Sciatic nerve (tissue), 1 donor: ENCODE measurements around the genes SNF8, GNGT2 and PHOSPHO1.

DNA sequence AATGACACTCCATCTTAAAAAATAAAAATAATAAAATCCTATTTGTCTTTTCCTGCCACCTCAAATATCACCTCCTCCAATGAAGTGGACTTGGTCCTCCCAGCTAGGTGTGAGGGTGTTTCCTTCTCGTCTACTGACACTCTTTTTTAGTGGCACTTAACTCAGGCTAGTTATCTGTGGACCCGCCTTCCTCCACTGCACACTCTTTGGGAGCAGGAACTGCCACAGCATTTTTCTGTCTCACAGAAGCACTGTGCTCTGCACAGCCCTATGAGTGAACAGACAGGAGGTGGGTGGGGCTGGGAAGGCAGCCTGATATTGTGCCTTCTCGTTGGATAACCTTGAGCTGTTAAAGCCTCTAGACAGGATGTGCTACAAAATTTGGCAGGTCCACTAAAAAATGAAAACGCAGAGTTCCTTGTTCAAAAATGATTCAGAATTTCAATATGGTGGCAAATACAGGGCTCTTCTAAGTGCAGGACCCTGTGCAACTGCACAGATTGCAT lies 31.9 kb upstream of the HOXB13 start:
- PRO-cap = no peak

GRCh38 chr17:48791688-48792048 lies 25.4 kb downstream of the TTLL6 start:
- PRO-cap = no peak

- PRO-cap = no peak
Measured at GRCh38 chr17:48837881-48838341, 7.1 kb downstream of the CALCOCO2 start.

GRCh38 chr17:48944289-48945568 lies at the start of gene SNF8:
Gene SNF8, minus strand, starts transcription at chr17:48944842.
- PRO-cap = bidirectional peak, plus-strand start at chr17:48944579, minus-strand start at chr17:48944472; bidirectional peak, plus-strand start at chr17:48944894, minus-strand start at chr17:48944808

DNA sequence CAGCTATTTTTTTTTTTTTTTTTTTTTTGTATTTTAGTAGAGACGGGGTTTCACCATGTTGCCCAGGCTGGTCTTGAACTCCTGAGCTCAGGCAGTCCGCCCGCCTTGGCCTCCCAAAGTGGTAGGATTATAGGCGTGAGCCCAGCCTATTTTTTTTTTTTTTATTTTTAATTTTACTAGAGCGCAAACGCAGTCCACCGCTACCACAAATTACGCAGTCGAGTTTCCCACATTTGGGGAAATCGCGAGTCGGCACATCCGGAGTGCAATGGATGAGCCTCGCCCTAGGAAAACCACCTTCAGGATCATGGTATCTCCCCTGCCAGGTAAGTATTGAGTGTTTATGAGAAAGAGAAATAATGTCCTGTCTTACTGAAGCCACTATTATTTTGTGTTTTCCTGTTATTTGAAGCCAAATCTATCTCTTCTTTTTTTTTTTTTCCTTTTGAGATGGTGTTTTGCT lies 4.6 kb upstream of the SNF8 start:
- PRO-cap = unidirectional peak, minus-strand start at position 336 of the sequence

GRCh38 chr17:48994782-48995933 lies 2.0 kb upstream of the IGF2BP1 start:
- PRO-cap = no peak

- PRO-cap = no peak
Measured at GRCh38 chr17:48999147-48999701, 2.0 kb downstream of the IGF2BP1 start.

DNA sequence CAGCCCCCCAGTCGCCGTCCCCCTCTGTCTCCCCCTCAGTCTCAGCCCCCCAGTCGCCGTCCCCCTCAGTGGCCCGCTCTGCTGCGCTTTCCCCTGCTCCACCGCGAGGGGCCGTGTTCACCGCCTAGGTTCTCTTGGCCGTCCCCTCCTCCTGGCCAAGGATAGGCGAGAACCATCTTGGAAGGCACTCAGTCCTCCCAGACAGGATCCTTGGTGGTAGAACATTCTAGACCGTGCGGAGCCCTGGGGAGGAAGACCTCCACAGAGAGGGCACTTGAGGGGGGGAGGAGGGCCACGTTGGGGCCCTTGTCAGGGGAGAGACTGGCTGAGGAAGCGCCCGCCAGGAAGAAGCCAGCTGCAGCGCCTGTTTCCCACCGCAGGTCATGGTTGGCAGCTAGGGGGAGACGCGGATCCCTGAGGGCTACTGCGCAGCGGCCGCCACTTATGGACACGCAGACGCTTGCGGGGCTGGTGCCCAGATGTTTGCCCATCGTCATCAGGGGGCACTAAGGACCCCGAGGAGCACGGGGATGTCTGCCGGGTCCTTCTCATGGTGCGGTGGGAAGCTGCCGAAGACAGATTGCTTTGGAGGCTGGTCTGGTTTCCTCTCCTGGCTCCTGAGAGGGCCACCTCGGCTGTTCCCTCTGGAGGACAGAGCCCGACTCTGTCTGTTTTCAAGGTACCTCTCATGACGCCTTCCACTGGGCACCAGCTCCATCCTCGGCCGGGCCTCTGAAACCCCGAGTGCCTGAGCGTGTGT lies 17.3 kb downstream of the IGF2BP1 start:
- PRO-cap = no peak

GRCh38 chr17:49192996-49193217 lies 17.5 kb downstream of the GNGT2 start:
- PRO-cap = bidirectional peak, plus-strand start at chr17:49193079, minus-strand start at chr17:49192465

DNA sequence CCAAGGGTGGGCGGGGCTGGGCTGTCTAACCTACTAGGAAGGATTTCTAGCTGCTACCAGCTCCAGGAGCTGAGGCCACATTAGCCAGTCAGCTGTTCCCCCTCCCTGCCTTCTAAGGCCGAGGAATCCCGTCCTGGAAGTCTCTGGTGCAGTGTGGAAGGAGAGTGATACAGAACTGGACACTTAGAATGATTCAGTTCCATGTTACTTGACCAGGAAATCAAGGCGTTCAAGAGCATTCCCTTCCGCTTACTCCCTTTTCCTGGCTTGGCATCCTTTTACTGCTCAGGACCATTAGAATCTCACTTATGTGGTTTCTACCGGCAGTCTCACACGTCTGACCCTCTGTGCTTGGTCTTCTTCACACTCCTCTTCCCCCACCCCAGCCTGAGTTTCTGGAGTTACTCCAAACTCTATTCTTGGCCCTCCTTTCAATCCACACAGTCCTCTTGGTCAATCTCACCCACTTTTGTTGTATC lies 8.7 kb downstream of the GNGT2 start:
- PRO-cap = no peak

GRCh38 chr17:49208851-49209880 lies 1.2 kb downstream of the GNGT2 start:
- PRO-cap = unidirectional peak, plus-strand start at chr17:49209804

DNA sequence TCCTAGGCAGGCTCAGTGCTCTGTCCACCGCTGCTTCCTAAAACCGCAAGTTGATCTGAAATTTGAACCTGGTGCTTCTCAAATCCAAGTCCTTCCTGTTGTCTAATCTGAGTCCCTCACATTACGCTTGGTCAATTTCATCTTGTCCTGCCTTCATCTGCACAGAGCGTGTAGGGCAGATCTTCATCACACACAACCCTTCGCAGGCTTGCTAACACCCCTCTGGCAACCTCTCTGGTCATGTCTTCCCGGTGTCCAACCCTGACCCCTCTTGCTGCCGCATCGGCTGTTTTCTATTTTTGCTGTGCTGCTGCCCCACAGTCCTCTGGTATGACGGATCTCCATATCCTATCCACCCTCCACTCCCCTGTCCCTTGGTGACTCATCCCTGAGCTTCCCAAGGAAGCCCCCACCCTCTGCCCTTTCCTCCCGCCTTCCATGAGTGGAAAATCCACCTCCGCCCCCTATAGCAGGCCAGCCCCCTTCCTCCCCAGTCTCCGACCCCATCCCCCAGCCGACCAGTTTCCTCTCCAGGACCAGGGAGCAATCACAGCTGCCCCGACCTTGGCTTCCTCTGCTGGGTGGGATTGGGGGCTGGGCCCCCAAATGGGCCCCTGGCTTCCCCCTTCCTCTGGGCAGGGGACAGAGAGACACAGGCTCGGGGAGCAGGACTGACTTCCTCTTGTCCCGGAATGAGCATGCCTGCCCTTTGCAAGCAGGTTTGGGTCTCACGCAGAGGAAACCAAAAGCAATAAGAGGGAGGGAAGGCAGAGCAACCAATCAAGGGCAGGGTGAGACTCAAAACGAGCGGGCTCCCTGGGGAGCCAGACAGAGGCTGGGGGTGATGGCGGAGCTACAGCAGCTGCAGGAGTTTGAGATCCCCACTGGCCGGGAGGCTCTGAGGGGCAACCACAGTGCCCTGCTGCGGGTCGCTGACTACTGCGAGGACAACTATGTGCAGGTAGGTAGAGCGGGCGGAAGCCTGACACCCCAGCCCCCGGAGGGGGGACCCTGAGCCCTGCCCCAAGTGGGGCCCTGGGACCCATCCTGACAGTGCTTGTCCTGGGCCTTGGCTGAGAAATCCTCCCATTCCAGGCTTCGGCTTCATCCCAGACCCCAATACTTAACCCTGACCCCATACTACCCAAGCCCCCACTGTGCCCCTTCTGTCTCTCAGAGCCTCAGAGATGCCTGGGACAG lies at the start of gene GNGT2:
Gene GNGT2 (minus strand): TSS at position 694 of the 1,200 bp plus-strand sequence.
- PRO-cap = bidirectional peak, plus-strand start at position 521 of the sequence, minus-strand start at position 332 of the sequence; bidirectional peak, plus-strand start at position 831 of the sequence, minus-strand start at position 694 of the sequence

GRCh38 chr17:49222177-49223064 lies 8.2 kb downstream of the PHOSPHO1 start:
- PRO-cap = no peak

DNA sequence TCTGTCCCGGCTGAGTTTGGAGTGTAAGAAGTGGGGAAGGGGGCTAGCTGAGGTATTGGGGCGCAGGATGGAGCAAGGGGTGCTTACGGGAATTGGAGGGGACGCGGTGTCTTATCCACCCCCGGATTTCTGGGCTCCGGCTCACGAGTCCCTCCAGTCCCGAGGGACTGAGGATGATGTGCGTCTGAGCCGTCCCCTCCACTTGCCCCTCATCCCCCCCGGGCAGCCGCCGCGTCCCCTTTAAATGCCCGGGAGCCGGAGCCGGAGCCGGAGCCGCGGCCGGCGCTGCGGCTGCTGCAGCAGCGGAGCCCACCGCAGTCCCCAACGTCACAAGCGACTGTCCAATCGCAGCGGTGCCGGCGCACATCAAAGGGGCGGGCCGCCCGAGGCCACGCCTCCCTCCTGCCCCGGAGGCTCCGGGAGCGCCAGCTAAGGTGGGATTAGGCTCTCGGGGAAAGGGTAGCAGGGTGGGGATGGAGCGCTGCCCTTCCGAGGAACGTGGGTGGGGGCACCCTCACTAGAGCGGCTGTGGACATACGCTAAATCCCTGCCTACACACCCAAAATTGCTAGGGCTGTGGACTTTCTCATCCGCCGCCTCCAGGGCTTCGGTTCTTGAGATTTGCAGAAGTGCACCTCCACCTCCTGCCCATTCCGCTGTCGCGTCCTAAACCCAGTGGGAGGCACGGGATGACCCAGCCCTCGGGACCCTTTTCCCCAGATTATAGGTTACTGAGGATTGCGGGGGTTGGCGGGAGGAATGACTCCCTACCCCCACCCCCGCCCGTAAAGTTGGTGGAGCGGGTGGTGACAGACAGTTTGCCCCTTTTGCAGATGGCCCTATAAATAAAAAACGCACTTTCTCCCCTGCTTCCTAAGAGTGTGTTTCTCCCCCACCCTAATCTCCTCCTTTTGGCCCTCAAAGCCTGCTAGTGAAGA lies at the start of gene PHOSPHO1:
Gene PHOSPHO1 (minus strand): TSS at position 298 of the 938 bp plus-strand sequence.
- PRO-cap = bidirectional peak, plus-strand start at position 396 of the sequence, minus-strand start at position 296 of the sequence

DNA sequence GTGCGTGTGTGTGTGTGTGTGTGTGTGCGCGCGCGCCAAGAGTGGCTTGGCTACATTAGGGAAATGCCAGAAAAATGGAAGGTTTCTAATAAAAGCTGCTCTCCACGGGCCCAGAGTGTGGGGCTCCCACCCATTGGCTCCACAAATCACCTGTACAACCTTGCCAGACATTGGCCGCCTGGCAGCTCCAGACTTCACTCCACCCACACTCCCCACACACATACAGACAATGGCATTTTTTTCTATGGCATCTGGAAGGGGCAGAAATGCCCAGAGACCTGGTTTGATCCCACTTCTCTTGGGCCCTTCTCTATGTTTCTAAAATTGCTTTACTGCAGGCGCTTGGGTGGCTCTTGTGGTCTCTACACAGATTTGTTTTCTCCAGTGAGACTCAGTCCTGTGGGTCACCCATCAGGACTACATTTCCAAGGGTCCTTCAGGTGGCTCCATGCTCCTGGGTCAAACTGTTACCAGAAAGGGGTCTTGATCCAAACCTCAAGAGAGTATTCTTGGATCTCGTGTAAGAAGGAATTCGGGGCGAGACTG lies 30.5 kb upstream of the PHOSPHO1 start:
- PRO-cap = unidirectional peak, minus-strand start at position 64 of the sequence

GRCh38 chr17:49294501-49294931 lies 63.9 kb upstream of the PHOSPHO1 start:
- PRO-cap = no peak

GRCh38 chr17:49366635-49367034 lies 4.6 kb upstream of the ZNF652 start:
- PRO-cap = no peak

GRCh38 chr17:49369737-49370261 lies 7.7 kb upstream of the ZNF652 start:
- PRO-cap = no peak

DNA sequence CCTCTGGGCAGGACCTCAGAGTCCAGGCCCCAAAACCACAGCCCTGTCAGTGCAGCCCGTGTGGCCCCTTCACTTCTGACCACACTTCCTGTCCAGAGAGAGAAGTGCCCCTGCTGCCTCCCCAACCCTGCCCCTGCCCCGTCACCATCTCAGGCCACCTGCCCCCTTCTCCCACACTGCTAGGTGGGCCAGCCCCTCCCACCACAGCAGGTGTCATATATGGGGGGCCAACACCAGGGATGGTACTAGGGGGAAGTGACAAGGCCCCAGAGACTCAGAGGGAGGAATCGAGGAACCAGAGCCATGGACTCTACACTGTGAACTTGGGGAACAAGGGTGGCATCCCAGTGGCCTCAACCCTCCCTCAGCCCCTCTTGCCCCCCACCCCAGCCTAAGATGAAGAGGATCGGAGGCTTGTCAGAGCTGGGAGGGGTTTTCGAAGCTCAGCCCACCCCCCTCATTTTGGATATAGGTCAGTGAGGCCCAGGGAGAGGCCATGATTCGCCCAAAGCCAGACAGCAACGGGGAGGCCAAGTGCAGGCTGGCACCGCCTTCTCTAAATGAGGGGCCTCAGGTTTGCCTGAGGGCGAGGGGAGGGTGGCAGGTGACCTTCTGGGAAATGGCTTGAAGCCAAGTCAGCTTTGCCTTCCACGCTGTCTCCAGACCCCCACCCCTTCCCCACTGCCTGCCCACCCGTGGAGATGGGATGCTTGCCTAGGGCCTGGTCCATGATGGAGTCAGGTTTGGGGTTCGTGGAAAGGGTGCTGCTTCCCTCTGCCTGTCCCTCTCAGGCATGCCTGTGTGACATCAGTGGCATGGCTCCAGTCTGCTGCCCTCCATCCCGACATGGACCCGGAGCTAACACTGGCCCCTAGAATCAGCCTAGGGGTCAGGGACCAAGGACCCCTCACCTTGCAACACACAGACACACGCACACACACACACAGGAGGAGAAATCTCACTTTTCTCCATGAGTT lies 18.3 kb downstream of the NGFR start:
- PRO-cap = no peak

DNA sequence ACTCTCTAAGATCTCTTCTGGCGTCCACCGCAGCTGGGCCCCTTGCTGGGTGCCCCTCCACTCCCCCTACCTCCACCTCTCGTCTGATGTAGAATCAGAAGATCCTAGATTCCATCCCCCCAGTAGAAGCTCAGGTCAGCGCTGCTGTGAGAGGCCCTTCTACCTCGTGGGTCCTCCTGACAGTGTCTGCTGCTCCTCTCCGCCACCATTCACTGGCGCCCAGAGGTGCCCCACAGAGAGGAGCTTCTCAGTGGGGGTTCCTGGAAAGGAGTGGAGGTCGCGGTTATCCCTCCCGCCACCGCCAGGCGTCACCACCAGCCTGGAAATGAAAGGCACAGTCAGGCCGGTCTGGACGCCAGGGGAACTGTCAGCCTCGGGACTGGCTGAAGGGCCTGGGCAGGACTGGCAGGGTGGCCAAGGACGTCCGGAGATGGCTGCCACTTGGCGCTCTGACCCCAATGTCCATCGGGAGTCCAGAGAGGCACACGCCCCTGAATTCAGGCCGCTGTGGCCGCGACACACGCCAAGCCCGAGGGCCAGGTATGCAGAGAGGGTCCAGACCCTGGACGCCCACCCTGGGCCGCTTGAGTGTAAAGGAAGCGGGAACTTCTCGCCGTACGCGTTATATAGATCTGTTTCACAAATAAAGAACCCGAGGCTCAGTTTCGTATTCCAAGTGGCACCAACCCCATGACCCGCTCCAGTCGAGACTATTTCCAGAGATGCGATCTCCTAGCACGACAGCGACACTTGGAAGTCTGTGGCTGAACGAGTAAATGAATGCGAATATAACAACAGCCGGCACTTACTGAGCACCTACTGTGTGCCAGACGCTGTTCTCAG lies 7.7 kb upstream of the NXPH3 start:
- PRO-cap = unidirectional peak, plus-strand start at position 419 of the sequence